Astrocyte (in vitro differentiated cells and primary cell): ENCODE results near the gene CHAF1B.

DNA sequence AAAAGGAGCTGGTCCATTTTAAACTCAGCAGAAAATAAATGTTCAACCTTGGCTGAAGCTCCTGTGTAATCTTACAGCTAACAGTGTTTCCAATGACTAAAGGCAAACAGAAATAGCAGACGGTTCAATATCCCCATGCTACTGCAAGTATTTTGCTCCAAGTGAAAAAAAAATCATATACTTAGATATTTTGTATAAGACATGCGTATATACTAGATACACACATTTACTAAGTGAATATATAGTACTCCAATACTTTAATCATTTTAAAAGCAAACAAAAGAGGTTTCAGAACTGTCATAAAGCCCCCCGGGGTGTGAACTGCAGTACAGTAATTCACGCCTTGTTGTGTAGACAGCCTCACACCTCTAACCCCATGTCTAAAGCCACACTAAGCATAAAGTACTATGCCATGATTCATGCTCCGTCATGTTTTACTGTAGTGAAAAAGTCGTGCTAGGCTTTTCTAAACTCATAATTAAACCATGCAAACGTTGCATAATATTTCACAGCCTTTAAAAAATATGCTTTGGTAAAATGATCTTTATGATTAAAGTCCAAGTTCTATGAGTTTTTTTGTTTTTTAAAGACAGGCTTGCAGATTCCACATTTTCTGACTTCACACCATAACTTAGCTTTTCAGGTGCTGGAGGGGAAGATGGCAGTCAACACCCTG is 132.3 kb downstream of the CLIC6 start:
- PRO-cap: no peak
- RRBS, 2 experiments: no CpG with 5 or more reads among the region's 7 CpGs

GRCh38 chr21:34807914-34808697 is 139.3 kb downstream of the CLIC6 start:
- PRO-cap: no peak
- RRBS, 2 experiments: 3 to 56% methylated on average over 3 of the region's 16 CpGs

DNA sequence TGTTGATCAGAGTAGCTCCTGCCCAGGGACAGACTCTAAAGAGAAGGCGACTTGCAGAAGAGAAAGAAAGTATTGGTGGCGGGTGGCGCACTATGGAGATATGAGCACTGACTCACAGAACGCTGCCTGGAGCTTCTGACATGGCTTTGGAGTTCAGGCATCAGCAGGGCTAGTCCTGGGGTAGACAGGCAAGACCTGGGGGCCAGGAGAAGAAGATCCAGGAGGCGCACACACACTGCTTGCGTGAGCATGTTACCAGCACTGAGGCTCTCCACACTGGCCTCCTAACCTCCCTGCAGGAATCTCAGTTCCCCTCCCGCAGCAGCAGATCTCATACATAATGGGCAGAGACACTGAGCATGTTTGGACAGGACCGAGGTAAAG is 175.3 kb downstream of the CLIC6 start:
- PRO-cap: no peak
- RRBS, 2 experiments: no CpG with 5 or more reads among the region's 8 CpGs

DNA sequence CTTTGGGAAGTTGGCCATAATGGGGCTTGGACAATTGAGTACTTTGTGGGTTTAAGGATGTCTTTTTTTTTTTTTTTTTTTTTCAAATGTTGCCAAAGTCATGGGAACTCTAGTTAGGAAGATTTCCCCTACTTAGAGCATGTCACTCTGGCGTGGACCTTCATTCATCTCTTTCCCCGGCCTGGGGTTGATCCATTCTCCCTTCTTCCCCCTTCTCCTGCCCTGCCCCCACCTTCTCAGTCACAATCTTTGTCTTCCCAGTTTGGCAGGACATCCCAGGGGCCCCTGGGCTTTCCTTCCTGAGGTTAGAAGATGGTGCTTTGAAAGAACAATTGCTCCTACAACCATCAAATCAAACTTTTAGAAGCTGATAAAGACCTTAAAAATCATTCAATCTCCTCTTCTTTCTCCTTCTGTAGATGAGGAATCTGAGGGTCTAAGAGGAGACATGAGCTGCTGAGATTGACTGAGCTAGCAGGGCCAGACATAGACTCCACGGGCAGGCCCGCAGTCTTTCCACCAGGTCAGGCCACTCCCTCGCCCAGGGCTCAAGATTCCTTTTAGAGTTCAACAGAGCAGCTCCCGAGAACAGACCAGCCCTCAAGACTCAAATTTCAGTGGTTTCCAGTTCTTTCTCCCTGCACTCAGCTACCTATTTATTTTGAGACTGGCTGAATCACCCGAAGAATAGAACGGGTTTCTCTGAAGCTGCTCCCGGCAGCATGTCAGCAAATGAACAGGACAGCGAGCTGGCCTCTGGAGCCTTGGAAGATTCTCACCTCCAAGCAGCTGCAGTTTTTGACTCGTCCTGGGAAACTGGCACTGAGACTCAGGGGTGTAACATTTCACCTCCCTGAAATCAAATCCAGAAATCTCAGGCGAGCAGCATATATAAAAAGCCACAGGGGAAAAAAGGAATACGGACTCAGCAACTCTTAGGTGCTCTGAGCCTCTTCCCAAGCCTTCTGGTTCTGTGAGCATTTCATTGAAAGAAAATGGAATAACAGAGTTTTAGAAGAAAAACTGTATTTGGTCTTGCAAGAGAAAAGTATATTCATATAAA is 177.7 kb downstream of the CLIC6 start:
- PRO-cap: no peak
- RRBS, 2 experiments: no CpG with 5 or more reads among the region's 13 CpGs

DNA sequence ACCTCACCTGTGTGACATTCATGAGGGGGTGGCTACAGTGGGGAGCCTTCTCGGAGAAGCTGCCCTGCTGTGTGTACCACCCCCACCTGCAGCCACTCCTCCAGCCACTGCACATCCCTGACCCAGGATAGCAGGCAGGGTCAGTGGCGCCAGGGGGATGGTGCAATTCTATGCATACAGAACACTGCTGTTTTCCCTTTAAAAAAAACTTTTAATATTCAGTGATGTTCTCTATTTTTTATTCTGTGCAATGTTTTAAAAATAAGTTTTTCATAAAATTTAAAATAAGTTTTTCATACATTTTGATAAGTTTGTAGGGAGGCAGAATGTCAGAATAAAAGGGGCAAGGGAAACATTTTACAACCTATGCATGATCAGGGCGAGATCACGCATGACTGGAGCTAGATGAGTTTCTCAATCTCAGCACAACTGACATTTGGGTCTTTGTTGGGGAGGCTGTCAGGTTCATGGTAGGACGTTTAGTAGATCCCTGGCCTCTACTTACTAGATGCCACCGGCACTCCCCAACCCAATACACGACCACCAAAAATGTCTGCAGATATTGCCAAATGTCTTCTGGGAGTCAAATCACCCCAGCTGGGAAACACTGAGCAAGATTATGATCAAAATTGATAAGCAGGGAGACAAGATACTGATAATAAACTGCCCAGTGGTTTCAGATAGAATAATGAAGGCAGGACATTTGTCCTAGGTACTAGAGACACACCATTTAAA is 176.6 kb downstream of the RUNX1 start:
- PRO-cap: no peak
- RRBS, 2 experiments: no CpG with 5 or more reads among the region's 7 CpGs

GRCh38 chr21:35050129-35050401 is 963 bp upstream of the RUNX1 start:
- PRO-cap: no peak
- RRBS, 2 experiments: no CpG with 5 or more reads among the region's 4 CpGs

DNA sequence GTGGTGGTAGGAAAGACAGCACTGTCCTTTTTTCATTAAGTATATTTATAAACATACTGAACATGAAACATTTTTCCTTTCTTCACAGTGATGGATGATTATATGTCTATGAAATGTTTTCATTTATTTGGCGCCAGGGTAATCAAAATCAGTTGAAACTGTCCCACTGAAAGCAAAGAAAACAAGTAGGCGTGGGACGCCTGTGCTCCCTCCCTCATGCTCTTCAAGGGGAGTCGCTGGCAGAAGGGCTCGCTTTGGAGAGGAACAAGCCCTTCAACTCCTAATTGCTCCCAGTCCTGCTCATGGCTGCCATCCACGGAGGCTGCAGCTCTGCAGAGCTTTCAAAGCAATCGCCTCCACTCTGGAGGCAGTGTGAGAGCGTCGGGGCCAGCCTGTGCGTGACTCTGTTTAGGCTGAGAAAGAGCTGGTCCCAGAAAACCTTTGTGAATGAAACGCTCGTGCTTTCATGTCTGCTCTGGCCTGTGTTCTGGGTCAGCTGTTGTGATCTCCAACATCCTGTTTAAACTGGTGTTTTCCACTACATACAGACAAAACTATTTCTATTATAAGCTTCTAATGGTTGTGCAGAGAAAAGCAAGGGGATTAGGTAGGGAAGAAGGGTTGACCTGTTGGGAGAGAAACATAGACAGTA is 23.8 kb upstream of the RUNX1 start:
- PRO-cap: no peak
- RRBS, 2 experiments: no CpG with 5 or more reads among the region's 12 CpGs

DNA sequence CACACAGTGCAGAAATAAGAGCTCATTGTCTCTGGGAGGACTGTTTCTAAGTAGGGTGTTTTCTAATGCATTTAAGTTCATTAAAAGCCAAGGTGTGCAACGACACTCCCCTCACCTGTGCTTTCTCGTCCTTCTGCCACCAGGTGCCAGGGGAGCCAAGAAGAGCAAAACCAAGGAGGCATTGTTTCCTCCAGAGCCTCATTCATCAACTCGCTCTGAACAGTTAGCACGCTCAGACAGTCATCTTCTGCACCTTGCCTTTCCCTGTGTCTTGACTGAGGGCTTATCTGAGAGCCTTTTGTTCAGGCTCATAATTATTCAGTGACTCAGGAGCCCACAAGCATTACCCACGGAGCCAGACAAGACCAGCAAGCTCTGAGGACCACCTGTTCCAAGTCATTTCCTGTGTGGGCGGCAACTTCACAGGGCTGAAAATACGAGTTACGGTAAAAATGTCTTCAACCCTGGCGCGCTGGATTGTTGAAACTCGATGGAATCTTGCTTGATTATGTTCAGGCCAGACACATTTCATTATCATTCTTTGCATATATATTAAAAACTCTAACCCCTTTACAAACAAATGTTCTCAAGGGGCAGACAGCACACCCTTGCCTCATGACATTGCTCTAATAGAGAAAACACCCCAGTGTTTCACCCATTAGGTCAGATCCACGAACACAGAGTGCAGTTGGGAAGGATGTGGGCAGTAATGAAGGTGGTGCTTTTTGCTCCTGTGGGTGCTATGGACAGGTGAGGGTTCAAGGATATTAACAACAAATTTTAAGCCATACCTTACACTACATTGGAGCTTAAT is 89.7 kb upstream of the RUNX1 start:
- PRO-cap: bidirectional peak, plus-strand start at position 389 of the sequence, minus-strand start at position 273 of the sequence; unidirectional peak, plus-strand start at position 685 of the sequence
- RRBS, 2 experiments: no CpG with 5 or more reads among the region's 12 CpGs

GRCh38 chr21:35190475-35190901 is 141.4 kb upstream of the RUNX1 start:
- PRO-cap: no peak

- PRO-cap: no peak
- RRBS, 2 experiments: no CpG with 5 or more reads among the region's 7 CpGs
Measured at GRCh38 chr21:35324801-35325347, 275.8 kb upstream of the RUNX1 start.

GRCh38 chr21:35886870-35887520 is 173.3 kb downstream of the SETD4 start:
- PRO-cap: no peak
- RRBS, 2 experiments: no CpG with 5 or more reads among the region's 47 CpGs

GRCh38 chr21:36004909-36005831 is 55.2 kb downstream of the SETD4 start:
- PRO-cap: no peak
- RRBS, 2 experiments: no CpG with 5 or more reads among the region's 23 CpGs

DNA sequence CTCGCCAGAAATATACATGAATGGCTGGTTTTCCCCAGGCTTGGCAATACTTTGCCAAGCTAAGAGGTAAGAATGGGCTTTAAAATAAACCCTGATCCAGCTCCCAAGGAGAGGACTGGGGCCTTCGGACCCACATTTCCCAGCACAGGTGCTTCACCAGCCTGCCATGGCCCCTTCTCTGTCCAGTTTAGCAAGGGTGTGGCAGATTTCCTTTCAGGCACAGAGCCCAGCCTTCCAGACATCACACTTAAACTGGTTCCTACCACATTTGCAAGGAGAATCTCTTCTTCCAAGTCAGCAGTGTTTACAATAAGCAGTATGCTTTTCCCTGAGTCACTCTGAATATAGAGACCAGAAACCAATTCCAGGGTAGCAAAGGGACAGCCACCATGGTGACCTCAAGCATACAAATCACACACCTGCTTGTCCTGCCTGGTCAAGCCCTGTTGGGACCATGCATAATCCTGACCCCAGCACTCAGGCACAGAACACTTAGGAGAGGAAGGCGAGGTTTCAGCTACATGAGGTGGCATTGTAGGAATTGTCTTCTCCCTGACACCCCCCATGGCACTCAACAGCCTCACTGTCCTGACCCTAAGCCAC is 8.7 kb upstream of the CBR3 start:
- PRO-cap: no peak
- RRBS, 2 experiments: no CpG with 5 or more reads among the region's 3 CpGs

DNA sequence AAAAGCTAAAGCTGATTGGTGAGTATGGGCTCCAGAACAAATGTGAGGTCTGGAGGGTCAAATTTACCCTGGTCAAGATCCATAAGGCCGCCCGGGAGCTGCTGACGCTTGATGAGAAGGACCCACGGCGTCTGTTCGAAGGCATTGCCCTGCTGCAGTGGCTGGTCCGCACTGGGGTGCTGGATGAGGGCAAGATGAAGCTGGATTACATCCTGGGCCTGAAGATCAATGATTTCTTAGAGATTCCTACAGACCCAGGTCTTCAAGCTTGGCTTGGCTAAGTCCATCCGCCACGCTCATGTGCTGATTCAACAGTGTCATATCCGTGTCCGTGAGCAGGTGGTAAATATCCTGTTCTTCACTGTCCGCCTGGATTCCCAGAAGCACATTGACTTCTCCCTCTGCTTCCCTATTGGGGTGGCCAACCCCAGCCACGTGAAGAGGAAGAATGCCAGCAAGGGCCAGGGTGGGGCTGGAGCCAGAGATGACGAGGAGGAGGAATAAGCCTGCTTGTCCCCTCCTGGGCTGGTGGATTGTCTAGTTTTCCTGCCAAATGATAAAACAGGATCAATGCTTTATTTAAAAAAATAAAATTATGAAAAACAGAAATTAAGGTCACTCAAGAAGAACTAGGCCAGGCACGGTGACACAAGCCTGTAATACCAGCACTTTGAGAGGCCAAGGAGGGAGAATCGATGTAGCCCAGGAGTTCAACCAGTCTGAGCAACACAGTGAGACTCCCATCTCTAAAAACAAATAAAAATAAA is 2.2 kb upstream of the CBR3 start:
- PRO-cap: no peak
- RRBS, 2 experiments: no CpG with 5 or more reads among the region's 16 CpGs

DNA sequence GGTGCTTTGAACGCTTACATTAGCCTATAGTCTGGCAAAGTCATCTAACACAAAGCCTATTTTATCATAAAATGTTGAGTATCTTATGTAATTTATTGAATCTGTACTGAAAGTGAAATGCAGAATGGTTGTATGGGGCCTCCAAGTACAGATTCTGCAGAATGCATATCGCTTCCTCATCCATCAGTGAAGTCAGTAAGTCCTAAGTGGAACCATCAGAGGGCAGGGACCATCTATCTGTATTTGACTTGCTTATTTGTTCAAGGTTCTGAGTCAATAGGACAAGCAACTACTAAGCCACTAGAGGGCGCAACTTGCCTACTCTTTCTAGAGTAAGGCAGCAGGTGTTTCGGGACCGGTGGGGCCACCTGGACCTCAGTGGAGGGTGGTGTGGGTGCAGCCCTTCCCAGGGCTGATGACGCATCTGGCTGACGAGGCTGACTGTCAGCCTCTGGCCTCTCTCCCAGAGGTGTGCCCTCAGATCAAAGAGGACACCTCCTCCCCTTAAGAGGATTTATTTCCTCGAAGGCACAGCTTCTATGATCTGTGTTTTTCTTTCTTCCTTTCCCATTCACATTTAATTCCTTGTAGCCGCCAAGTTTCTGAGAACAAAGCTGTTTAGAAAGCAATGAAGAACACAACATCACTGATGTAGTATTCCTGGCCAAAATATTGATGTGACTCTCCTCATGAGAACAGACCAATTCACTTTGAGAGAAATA is 6.6 kb downstream of the CBR3 start:
- PRO-cap: no peak
- RRBS, 2 experiments: no CpG with 5 or more reads among the region's 9 CpGs

GRCh38 chr21:36188155-36188807 is 31.7 kb downstream of the DOP1B start:
- PRO-cap: no peak
- RRBS, 2 experiments: no CpG with 5 or more reads among the region's 9 CpGs

- PRO-cap: no peak
- RRBS, 2 experiments: no CpG with 5 or more reads among the region's 2 CpGs
Measured at GRCh38 chr21:36370918-36371378, 14.2 kb upstream of the CHAF1B start.

GRCh38 chr21:36382407-36382606 is 2.9 kb upstream of the CHAF1B start:
- PRO-cap: no peak
- RRBS, 2 experiments: no CpG with 5 or more reads among the region's 3 CpGs

- PRO-cap: no peak
- RRBS, 2 experiments: 2 to 3% methylated on average over 27 of the region's 82 CpGs
Measured at GRCh38 chr21:36384976-36385910, at the start of gene CHAF1B. CHAF1B (plus strand) TSS chr21:36385392.

DNA sequence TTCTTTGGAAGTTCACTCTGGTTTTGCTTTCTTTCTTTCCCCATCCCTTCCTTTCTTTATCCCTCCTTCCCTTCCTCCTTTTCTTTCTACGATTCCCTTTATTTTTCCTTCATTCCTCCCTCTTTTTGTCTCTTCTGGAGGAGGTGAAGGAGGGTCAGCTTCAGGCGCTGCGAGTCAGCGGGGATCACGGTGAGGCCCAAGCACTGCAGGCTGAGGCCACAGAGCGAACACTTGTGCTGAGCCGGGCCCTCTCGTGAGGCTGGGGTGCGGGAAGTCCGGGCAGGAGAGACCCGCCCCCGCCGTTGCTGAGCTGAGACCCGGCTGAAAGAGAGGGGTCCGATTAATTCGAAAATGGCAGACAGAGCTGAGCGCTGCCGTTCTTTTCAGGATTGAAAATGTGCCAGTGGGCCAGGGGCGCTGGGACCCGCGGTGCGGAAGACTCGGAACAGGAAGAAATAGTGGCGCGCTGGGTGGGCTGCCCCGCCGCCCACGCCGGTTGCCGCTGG is 1.6 kb downstream of the SIM2 start:
- PRO-cap: no peak
- RRBS, 2 experiments: 5 to 6% methylated on average over 5 of the region's 30 CpGs